ENCODE data around the gene ATF2.

- RRBS = no CpG with 5 or more reads among the region's 5 CpGs
These were observed 43.4 kb downstream of the SP3 start for GRCh38 chr2:173921491-173922376.

DNA sequence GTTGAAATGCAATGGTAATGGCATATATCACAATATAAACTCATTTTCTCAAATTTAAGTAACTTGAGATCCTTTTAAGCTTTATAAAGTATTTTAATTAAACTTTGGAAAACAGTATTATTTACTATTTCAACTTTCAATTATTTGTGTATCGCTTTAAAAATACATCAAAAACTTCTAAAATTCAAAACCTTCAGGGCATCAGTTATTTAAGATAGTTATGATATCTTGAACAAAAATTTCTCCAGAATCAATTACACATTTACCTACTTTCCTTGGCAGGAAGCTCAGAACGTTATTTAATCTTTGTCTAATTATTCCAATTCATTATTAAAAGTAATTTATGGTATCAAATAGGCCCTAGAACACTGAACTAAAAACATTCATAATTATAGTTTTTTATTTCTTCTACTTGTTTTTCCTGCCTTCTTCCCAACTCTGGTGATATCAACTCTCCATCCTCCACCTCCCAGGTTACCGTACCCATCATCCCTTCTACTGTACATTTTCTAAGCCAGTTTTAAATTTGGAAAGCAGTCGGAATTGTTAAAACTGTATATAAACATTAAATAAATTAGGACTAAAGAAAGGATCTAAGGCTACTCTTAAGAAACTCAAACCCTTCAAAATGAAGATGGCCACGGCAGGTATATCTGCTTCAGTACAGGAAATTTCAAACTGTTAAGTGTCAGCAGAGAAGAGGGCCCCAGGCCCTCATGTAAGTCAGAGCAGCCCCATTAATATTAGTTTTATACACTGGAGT is 37.4 kb downstream of the SP3 start:
- RRBS = no CpG with 5 or more reads among the region's 5 CpGs

DNA sequence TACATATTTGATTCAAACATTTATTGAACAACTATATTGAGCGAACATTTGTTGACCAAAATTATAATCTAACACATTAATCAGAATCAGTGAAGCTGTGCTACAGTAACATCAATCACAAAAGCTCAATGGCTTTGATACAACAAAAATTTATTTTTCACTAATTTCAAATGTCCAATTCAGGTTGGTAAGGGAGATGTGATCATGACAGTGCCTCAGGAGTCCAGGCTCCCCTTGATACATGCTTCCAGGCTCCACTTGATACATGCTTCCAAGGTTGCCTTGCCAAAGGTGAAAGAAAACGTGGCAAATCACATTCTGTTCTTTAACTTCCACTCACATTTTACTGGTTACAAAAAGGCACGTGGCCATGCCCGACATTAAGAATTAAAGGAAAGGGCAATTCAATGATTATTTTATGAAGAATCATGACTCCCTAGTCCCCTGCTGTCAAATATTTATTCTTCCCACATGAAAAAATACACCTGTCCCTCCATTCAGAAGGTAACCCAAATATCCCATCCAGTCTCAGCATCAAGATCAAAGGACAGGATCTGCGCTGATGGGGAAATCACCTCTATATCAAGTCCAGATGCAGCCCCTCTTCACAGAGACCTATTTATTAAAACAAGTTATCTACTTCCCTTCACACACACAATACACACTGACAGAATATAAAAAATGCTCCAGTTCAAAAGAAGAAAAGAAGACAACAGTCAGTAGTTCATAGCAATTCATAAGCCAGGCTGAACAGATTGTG is 36.1 kb downstream of the SP3 start:
- RRBS = no CpG with 5 or more reads among the region's 5 CpGs

GRCh38 chr2:174026025-174026869 is 61.1 kb upstream of the SP3 start:
- RRBS = 94% methylated on average over 6 of the region's 30 CpGs

- RRBS = no CpG with 5 or more reads among the region's 13 CpGs
These were observed 86.7 kb upstream of the SP3 start for GRCh38 chr2:174051636-174052558.

- RRBS = no CpG with 5 or more reads among the region's 5 CpGs
These were observed 106.9 kb upstream of the SP3 start for GRCh38 chr2:174071968-174072631.

DNA sequence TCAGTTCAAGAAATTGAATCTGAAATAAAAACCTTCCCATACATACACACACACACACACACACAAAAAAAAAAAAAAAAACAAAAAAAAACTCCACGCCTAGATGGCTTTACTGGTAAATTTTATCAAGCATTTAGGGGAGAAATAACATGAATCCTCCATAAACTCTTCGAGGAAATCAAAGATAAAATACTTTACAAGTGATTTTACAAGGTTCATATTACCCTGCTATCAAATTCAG is 74.4 kb downstream of the OLA1 start:
- RRBS = no CpG with 5 or more reads among the region's 2 CpGs

DNA sequence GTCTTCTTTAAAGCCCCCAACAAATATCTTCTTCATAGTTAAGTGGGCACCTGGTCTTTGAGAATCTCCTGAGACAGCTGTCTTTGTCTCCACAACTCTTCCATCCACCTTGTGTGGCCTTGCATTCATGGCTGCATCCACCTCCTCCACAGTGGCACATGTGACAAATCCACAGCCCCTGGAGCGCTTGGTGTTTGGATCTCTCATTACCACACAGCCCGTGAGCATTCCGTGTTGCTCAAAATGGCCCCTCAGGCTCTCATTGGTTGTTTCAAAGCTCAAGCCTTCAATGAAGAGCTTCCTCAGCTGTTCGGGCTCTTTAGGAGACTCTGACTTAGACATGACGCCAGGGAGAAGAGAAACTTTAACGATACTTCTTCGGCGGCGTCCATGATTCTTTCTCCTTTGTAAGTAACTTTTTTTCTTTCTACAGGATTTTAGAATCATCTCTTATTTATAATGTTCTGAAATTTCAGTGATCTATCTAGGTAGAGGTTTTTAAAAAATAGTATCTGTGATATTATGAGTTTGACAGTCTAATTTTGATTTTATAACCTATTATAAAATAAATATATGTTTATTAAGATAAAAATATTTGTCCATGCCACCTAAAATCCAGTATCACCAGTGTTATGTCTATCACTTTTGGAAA is 24.0 kb upstream of the SP9 start:
- RRBS = no CpG with 5 or more reads among the region's 9 CpGs

DNA sequence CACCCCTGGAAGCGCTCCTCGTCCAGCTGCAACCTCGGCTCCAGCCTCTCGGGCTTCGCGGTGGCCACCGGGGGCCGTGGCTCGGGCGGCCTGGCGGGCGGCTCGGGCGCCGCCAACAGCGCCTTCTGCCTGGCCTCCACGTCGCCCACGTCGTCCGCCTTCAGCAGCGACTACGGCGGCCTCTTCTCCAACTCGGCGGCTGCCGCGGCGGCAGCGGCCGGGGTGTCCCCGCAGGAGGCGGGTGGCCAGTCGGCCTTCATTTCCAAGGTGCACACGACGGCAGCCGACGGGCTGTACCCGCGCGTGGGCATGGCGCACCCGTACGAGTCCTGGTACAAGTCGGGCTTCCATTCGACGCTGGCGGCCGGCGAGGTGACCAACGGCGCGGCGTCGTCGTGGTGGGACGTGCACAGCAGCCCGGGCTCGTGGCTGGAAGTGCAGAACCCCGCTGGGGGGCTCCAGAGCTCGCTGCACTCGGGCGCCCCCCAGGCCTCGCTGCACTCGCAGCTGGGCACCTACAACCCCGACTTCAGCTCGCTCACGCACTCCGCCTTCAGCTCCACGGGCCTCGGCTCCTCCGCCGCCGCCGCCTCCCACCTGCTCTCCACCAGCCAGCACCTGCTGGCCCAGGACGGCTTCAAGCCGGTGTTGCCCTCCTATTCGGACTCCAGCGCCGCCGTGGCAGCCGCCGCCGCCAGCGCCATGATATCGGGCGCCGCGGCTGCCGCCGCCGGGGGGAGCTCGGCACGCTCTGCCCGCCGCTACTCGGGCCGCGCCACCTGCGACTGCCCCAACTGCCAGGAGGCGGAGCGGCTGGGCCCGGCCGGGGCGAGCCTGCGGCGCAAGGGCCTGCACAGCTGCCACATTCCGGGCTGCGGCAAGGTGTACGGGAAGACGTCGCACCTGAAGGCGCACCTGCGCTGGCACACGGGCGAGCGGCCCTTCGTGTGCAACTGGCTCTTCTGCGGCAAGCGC is 1.8 kb downstream of the SP9 start:
- RRBS = 2% methylated on average over 30 of the region's 120 CpGs

GRCh38 chr2:174337202-174338091 is 2.7 kb downstream of the SP9 start:
- RRBS = 1% methylated on average over 19 of the region's 91 CpGs

GRCh38 chr2:174350403-174350796 is 15.6 kb downstream of the SP9 start:
- RRBS = no CpG with 5 or more reads among the region's 2 CpGs

GRCh38 chr2:174574424-174575738 is 22.7 kb downstream of the WIPF1 start:
- RRBS = no CpG with 5 or more reads among the region's 18 CpGs

GRCh38 chr2:174681430-174682479 is 82.5 kb downstream of the CHRNA1 start:
- RRBS = 5% methylated on average over 23 of the region's 56 CpGs

GRCh38 chr2:174729991-174730901 is 34.0 kb downstream of the CHRNA1 start:
- RRBS = 88% methylated on average over 18 of the region's 54 CpGs

DNA sequence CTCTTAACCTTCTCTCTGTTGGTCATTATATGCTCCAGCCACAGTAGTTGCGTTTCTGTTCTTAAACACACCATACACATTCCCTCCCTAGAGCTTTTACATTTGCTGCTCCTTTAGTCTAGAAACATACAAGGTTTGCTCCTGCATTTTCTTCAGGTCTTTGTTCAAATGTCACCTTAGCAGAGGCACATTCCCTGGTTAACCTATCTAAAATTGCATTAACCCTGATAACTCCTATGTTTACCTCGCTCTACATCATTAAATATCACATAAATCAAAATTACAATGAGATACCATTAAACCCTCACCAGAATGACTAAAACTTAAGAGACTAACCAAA is 40.4 kb downstream of the ATF2 start:
- RRBS = no CpG with 5 or more reads among the region's 2 CpGs

DNA sequence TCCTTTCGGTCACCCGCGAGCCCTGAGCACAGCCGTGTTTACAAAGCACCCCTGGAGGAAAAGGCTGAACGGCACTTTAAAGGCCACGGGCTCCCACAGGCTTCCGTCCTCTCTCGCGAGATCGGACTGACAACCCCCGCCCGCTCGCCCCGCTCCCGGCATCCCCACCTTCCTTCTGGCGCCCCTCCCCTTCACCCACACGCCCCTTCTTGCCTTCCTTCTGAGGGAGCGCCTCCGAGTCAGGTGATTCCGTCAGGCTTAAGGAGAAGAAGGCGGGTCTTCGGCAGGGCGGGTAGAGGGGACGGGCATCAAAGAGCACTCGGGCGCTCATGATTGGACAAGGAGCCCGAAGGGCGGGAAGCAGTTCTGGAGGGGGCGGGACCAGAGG is at the start of gene ATF2:
Gene ATF2, minus strand, starts transcription at position 131 of the 388 bp plus-strand sequence.
- RRBS = no CpG with 5 or more reads among the region's 29 CpGs

- RRBS = no CpG with 5 or more reads among the region's 6 CpGs
These were observed 5.1 kb downstream of the ATP5MC3 start for GRCh38 chr2:175176009-175177153.

DNA sequence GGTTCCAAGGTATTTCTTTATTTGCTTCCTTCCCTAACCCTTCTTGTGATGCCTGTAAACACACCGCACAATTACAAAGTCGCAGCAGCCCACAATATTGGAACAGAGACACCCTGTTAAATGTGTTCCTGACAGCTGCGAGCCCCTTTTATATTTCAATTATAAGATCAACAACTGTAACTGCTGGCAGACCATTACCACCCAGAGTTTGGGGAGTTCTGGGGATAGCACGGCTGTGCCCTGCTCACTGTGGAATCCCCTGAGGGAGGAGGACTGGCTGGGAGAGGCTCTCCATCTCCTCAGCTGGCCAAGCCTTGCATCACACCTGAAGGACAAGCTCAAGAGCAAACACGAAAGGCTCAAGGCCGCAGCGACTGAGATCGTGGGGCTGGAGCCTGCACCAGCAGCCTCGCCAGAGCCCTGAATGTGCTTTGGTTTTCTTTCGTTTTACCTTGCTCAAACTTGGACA is 282.3 kb upstream of the ATP5MC3 start:
- RRBS = no CpG with 5 or more reads among the region's 10 CpGs

- RRBS = no CpG with 5 or more reads among the region's 3 CpGs
These were observed 31.8 kb downstream of the LNPK start for GRCh38 chr2:175970045-175970852.

DNA sequence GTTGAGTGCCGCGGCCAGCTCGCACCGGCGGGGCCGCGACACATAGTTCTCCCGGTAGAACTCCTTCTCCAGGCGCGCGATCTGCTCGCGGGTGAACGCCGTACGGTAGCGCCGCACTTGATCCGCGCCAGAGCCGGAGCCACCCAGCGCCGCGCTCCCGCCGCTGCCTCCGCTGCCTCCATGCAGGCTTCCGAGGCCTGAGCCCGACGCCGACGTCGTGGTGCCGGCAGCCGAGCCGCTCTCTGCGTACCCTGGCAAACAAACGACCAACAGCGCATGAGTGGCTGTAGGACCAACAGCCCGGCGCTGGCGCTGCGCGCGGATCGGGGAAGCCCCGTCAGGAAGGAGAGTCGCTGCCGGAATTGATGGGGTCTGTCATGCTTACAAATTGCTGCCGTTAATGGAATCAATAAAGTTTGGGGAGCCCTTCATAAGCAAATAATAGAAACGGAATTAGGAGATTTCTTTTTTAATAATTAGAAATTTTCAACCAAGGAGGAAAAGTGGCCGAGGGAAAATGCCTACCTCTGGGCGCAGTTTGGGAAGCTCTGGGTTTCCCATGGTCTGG is 1.5 kb downstream of the EVX2 start:
- RRBS = 97% methylated on average over 41 of the region's 53 CpGs

All from CMK (cell line).